ENCODE measurements around the genes HIGD1C, NR4A1 and KRT86.

DNA sequence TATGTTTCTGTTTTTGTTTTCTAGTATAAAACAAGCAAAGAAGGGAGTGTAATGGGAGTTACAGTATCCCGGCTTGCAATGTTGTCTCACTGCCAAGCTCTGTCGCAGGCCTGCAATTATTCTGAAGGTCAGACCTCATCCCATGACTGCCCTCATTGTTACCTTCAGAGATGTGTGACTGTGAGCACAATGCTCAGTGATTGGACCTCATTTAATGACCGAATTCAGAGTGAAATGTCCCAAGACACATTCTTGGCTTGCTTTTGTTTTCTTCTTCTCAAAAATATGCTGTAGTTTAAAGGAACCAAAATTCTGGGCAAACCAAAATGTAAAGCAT, 72.9 kb upstream of the ATF1 start:
- RRBS: no CpG with 5 or more reads among the region's 3 CpGs

GRCh38 chr12:50952351-50952678, at the start of gene HIGD1C:
Gene HIGD1C, plus strand, starts transcription at chr12:50952544.
- RRBS: no CpG with 5 or more reads among the region's 12 CpGs

DNA sequence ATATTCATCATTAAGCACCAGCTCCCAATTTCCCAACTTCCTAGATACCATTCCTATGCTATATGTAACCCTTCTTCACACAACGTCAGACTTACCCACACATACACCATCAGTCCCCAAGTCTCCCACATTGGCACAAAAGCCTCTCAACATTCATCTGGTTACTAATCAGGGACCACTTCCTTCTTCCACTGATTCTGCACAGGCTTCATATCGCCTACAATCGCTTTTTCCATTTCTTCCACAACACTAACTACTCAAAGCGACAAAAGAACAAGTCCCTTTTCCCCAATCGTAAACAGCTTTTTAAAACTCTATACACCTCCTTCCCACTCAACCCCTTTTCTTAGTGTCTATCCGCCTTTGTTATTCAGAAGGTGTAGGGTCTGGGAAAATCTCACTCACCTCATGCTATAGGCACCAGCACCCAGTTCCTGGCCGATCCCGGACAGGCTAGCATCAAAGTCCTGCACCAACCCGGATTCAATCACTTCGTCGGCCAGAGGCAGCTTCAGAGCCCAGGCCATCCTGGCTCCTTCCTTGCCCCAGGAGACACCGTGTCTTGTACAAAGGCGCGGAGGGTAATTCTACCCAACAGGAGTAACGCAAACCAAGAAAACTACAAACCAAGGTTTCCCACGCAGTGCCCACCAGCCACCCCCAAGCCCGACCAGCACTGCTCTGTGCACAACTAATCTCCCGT, 888 bp downstream of the TFCP2 start:
- RRBS: no CpG with 5 or more reads among the region's 18 CpGs

GRCh38 chr12:51320499-51321036, 3.4 kb downstream of the BIN2 start:
- RRBS: no CpG with 5 or more reads among the region's 3 CpGs

DNA sequence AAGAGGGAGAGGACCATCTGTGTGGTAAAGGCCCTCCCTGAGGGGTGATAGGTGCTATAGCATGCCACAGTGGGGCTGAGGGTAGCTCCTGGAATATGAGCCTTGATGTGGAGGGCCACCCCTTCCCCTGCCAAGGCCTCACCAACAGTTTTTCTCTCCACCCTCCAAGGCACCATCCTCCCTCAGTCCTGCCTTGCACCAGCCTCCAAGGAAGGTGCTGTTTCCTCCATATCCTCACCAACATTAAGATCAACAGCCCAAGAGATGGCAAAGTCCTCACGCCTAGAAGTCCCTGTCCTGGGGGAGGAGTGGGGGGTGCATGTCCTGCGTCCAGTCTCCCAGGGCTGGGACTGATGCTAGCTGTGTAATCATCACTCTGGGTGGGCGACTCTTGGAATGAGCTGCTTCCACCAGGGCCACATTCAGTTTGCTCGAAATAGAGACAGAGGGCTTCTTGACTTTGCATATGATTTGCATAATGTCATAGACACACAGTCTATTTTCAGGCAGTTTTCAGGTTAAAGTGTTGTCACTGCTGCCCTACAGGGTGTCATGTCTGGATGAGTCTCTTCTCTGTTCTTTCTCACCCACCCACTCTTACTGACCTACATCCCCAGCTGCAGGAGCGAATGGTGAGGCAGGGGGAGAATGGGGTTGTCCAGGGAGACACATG, 17.4 kb downstream of the ACVRL1 start:
- RRBS: no CpG with 5 or more reads among the region's 5 CpGs

DNA sequence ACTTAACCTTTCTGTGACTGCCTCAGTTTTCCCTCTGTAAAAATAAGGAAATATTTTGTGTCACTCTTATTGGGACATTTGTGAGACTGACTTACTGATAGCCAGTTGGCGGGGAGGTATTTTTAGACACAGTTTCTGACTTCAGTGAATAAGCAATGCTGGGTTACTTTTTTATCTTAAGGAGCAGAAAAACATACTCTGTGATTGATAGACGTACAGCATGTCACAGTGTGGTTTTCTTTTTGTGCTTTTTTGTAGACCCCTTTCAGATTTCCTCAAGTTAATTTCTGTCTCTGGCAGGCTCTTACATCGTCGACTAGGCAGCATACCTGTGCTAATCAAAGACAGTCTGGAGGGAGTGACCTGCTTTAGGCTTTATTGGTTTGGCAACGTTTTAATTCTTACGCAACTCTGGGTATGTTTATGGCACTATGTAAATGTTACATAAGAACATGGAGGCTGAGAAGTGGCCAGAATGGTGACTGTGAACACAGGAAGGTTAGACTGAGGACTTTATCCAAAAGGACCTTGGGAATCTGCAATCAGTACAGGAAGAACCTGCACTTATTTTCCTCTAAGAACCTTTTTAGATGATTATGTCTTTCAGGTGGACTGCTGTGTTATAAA, 3.3 kb downstream of the ACVR1B start:
- RRBS: no CpG with 5 or more reads among the region's 6 CpGs

- RRBS: no CpG with 5 or more reads among the region's 10 CpGs
Measured at GRCh38 chr12:51972834-51973540, 21.5 kb downstream of the ACVR1B start.

DNA sequence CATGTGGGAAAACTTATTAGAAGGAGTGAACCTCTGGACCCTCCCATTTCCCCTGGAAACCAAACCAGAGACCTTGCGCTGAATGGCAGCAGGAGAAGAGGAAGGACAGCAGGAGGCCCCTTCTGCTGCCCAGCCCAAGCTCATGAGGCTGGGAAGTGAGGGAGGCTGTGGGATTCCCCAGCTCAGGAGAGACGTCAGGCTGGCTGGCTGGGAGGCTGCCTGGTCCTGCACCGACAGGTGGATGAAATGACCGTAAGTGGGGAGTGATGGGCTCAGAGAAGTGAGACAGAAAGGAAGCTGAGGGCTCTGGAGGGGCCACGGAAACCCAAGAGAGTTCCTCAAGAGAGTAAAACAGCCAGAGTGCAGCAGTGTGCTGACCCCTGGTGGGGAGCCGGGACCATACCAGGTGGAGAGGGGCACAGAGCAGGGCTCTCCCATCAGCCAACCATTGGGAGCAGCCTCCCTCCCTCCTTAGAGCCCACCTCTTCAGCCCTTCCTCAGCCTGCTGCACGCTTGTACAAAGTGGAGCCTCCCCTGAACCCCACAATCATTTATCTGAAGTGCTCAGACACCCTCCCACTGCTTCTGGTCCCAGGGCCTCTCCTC, 13.9 kb downstream of the TAMALIN start:
- RRBS: no CpG with 5 or more reads among the region's 7 CpGs

GRCh38 chr12:52032750-52033751, 18.2 kb upstream of the NR4A1 start:
- RRBS: no CpG with 5 or more reads among the region's 57 CpGs

- RRBS: no CpG with 5 or more reads among the region's 6 CpGs
Measured at GRCh38 chr12:52045436-52046138, 5.7 kb upstream of the NR4A1 start.

DNA sequence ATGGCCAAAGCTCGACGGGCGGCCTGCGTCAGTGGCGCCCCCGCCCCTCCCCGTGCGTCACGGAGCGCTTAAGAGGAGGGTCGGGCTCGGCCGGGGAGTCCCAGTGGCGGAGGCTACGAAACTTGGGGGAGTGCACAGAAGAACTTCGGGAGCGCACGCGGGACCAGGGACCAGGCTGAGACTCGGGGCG, at the start of gene NR4A1:
NR4A1 (plus strand) TSS at position 97 of the 190 bp plus-strand sequence.
- RRBS: no CpG with 5 or more reads among the region's 21 CpGs

DNA sequence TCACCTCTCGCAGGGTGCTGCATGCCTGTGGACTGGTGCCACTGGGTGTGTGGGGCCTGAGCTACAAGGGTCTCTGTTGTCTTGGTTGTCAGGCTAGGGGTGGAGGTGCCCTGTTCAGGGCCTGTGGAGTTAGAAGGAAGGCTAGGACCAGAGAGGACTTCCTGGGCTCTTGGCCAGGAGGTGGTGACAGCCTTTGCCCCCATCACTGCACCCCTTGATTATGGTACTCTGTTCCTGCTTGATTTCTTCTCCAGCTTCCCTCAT, 1.5 kb downstream of the NR4A1 start:
- RRBS: no CpG with 5 or more reads among the region's 1 CpG

DNA sequence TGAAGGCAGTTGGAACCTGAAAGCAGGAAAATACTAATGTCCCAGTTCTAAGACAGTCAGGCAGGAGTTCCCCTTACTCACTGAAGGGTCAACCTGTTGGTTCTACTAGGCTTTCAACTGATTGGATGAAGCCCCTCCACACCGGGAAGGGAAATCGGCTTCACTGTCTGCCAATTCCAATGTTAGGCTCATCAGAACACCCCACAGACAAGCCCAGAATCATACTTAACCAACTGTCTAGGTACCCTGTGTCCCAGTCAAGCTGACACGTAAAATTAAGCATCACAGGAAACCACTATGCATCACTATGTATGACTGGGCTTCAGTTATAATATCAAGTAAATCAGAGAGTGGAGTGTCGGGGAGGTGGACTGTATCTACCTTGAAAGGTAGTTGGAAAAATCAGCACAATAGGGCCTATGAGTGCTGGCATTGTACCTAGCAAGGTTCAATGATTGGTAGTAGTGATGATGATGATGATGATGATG, 3.5 kb upstream of the ATG101 start:
- RRBS: no CpG with 5 or more reads among the region's 4 CpGs

GRCh38 chr12:52068988-52069271, 848 bp upstream of the ATG101 start:
- RRBS: no CpG with 5 or more reads among the region's 4 CpGs

DNA sequence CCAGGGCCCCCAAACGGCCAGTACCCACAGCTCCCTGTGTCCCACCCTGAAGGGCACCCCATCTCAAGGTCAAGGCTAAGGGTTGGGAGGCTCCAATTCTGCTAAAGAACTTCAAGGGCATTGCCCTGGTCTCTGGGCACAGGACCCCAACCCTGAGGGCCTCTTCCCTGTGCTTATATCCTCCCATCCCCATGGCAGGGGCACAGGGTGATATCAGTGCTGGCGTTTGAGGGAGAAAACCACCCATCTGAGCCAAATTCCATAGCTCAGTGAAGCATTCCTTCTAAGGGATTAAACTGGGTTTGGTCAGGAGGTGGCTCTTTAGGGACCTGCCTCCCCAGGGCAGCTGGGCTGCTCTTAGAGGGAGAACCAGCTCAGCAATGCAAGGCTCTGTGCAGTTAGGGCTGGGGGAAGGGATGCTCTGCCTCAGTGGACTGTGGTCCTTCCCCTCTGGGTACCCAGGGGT, 2.1 kb downstream of the KRT80 start:
- RRBS: no CpG with 5 or more reads among the region's 2 CpGs

DNA sequence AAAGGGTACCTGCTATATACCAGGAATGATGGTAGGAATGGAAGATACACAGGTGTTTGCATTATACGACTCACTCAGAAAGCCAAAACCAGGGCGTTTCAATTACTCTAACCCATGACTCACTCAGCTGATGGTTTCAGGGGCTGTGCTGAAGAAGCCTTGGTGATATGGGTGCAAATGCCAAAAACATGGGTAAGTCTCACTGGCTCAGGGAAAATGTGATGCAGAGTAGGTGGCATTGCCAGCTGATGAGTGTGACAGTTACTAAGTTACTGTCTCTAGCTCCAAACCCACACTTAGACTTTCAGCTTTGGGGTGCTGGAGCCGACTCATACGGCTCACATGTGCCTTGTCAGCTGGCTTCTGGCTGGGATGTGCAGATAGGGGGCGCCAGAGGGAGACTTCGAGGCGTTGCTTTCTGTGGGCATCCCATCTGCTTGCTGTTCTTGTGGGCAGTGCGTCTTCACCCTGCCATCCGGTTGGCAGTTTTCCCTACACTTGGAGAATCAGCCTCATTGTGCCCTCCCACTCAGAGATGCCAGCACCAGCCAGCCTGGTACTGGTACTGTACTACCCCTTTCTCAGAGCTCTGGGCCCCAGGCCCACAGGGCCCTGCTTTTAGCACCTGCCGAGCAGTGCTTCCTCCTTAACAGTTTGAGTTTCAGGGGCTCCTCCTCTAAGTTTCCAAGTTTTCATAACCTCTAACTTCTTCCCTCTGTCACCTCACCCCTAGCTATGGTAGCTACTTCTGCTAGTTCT, 11.0 kb upstream of the KRT7 start:
- RRBS: no CpG with 5 or more reads among the region's 10 CpGs

DNA sequence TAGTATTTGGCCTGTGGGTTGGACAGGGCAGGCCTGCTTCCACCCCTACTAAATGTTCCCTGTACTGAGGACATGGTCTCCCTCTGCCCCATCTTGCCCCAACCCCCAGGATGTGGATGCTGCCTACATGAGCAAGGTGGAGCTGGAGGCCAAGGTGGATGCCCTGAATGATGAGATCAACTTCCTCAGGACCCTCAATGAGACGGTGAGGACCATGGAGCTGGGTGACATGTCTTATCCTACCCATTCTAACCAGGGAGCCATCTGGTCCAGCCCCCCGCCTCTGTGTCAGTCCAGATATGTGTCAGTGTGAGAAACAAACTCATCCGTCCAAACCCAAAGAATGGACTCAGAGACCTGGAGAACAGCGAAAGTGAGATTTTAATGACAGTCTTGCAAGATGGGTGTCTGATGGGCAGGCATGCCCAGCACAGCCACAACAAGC, 5.5 kb downstream of the KRT7 start:
- RRBS: no CpG with 5 or more reads among the region's 4 CpGs

- RRBS: no CpG with 5 or more reads among the region's 3 CpGs
Measured at GRCh38 chr12:52247177-52247344, 14.0 kb downstream of the KRT7 start.

DNA sequence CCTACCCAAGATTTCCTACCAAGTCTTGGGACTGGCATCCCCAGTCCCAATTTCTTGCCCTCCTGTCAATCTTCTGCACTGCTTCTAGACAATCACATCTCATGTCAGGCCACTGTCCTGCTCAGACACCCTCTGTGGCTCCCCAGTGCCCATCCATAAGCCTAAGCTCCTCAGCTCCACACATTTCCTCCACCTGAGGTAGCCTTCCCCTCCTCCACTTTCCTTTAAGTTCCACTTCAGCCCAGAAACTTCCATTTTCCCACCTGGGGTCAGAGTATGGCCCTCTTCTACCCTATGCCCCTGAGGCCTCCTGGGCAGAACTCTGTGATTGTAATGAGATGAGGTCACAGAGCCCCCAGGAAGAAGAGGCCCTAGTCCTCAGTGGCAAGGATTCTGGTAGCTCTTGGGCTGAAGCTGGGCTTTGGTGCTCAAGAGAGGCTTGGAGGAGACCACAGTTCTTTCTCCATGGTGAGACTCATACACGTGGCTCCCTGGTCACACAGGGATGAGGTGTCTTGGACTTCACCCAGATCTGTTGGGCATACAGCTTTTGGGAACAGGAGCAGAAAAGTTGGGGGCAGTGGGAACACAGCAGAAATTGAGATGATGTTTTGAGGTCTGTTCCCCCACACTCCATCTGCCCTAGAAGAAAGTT, at the start of gene KRT86:
KRT86 (plus strand) TSS at position 391 of the 655 bp plus-strand sequence.
- RRBS: no CpG with 5 or more reads among the region's 1 CpG

- RRBS: 2% methylated on average over 17 of the region's 31 CpGs
Measured at GRCh38 chr12:52278292-52279340, 4.2 kb downstream of the KRT86 start.

All from epithelial cell of esophagus (primary cell).